Skeletal muscle satellite cell (primary cell): ENCODE results near the genes ADCYAP1 and SMCHD1.

DNA sequence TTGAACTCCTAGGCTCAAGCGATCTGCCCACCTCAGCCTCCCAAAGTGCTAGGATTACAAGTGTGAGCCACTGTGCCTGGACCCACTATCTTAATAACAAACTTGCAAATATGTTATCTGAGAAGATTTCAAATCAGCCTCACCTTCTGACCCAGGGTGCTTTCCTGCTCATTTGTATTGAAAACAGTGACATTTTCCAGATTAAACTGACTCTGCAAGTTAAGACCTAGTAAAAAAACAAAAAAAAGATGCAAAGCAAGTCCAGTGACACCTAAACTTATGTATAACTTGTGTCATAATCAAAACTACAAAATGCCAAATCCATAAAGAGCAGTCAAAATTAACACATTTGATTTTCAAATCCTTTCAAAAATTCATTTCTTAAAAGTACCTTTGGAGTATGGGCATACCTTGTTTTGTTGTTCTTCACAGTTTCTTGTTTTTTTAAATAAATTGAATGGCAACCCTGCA lies 13.7 kb downstream of the THOC1 start:
- CAGE, long polyA plus RNA: no peak

DNA sequence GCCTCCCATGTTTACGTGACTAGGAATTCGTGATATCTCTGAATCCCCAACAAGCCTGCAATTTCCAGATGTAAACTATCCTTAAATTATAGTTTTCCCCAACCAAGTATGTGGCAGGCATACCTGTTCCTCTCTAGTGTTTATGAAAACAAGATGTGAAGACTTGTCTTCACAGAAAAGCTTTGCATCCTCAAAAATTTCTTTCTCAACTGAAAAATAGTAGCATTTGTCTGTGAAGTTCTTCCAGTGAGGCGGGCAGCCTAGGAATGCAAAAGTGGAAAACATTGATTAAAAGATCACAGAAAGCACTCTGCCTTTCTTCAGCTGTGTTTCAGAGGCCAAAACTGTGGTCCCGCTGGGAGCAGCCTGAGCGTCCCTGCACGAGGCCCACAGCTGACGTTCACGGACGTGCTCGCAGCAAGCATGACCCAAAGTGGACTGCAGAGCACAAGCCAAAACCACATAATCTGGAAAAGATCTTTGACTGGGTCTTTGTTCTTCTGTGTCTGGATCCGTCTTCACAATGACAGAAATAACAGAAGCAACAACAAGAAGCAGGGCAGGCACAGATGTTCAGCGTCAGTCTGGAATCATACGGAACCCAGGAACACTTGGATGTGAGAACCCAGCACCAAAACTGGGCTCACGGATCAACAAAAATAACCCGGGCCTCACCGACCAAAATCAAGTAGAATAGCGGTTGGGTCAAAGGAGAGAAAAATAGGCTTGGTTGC lies 65.2 kb upstream of the THOC1 start:
- CAGE, long polyA plus RNA: no peak

DNA sequence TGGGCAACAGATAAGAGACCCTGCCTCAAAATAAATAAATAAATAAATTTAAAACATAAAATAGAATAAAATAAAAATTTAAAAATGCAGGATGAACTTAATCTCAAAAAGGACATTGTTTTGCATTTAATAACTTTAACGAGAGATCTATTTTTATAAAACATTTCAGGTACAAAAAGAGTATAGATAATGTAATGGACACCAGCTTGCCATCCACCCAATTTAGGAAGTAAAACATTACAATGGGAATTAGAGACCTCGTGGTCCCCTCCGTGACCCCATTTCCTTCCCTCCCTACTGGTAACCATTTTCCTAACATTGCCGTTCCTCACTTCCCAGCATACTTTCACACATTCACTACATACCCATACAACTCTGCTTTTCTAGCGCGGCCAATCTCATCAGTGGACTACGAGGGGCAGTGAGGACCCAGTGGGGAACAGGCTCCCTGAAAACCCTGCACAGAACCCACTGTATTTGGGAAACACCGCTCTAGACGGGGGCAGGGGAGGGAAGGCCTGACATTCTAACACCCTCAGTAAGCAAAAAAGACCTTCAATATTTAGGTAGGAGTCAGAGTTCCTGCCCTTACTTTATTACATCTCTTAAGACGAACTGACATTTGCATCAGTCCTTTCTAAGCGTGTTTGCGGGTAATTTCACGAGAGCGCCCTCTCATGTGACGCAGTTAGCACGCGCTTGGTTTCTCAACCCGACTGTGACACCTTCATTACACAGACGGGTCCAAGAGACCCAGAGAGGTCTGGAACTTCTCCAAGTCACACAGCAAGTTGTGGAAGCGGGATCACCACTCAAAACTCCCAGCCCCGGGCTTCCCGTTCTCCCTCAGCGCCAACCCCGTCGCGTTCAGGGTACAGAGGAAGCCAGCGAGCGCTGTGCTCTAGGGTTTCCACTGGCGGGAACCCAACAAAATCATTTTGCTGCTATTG lies 1.0 kb downstream of the ENOSF1 start:
- CAGE, long polyA plus RNA: no peak

DNA sequence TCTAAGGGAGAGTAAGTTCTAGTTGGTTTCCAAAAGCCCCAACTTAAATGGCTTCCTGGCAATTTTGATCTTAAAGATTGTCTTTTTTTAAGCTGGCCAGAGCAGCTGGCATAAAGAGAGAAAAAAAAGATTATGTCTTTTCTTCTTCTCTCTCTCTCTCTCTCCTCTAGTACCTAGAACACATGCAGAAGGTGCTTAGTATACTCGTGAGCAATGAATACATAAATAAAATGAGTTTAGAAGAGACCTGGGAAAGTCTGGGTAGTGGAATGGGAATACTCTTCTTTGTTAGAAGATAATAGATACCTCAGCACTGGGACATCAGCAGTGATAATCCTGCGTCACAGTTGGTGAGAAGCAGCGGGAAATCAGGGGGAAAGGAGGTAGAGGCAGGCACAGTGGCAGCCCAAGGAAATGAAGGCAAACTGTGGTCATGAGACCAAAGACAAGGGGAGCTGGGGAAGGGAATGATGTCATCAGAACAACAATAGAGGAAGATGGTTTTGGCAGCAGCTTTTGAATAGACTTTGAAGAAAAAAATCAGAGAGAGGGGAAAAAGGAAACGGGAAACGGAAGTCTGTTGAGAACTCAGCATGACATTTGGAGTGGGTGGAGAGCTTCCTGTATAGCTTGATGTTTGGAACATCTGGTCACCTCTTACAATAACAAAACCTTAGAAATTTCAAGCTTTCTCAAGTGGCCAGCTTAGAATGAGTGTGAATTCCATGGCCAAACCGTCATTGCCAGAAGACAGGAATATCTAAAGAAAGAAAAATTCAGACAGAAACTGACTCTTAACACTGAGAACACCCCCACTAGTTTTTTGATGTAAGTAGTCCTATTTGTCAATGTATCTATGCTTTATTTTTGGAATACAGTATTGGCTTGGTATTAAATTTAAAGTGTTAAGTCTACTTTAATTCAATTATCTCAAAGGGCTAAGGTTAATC lies 18.3 kb upstream of the YES1 start:
- CAGE, long polyA plus RNA: no peak

DNA sequence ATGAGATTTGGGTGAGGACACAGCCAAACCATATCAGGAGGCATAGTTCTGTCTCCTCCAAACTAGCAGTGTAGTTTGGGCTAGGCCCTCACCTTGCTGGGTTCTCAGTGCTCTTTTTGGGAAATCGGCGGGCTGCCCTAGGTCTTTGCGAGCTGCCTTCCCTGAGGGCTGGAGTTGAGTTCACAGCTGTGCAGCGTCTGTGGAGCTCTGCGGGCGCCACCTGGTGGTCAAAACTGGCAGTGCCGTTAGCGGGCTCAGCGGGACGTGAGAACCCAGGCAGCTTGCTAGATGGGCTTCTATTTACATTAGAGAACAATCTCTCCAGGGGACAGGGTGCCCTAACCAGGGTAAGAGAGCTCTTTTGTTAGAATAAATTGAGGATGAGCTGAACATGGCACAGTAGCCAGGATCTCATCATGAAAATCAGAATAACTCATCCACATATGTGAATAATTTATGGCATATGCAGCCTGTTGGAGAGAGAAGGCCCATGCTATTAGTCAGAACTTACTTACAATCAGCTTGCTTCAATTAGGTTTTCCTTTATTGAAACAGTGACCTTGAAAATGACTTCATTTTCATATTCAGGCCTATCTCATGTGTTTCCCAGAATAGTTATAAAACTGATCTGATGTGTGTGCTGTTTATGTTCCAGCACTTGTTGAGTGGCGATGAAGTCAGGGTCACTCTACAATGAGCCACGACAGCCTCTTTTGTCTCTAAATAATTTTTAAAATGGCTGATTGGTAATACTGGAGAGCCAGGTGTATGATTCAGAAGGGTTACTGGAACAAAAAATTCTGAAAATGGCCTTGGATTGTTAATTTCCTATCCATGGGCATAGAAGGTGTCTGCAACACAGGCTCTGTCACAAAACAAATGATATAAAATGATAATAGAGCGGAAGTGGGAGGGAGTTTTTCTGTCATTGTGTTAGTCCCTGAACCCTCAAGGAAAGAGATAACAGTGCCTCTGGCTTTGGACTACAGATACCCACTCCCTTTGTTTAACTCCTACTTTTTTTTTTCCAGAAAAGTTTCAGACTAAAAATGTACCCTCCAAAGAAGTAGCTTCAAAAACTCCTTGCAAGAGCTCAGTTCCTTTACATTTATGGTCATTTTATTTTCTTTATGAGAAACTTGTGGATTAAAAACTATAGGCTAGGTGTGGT lies 27.6 kb upstream of the YES1 start:
- CAGE, long polyA plus RNA: no peak

DNA sequence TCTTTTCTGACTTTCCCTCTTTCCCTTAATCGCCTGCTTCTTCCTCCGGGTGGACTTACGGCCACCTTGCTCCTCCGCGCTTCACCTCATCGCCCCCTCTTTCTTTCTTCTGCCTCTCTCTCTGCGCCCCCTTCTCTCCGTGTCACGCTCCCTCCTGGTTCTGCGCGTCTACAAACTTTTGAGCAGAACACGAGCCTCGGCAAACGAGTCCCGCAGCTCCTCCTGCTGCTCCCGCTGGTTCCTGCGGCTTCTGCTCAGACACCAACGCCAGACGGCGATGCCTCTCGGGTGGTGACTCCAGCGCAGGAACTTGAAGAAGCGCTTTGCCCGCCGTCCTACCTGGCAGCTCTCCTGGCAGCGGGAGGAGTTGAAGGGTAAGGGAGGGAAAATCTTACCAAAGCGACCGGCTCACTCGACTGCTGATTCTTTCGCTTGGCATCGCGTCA lies at the start of gene ADCYAP1:
Gene ADCYAP1 (plus strand): TSS at position 185 of the 446 bp plus-strand sequence.
- CAGE, long polyA plus RNA: no peak

- CAGE, long polyA plus RNA: no peak
Measured at GRCh38 chr18:985104-985802, 80.6 kb downstream of the ADCYAP1 start.

DNA sequence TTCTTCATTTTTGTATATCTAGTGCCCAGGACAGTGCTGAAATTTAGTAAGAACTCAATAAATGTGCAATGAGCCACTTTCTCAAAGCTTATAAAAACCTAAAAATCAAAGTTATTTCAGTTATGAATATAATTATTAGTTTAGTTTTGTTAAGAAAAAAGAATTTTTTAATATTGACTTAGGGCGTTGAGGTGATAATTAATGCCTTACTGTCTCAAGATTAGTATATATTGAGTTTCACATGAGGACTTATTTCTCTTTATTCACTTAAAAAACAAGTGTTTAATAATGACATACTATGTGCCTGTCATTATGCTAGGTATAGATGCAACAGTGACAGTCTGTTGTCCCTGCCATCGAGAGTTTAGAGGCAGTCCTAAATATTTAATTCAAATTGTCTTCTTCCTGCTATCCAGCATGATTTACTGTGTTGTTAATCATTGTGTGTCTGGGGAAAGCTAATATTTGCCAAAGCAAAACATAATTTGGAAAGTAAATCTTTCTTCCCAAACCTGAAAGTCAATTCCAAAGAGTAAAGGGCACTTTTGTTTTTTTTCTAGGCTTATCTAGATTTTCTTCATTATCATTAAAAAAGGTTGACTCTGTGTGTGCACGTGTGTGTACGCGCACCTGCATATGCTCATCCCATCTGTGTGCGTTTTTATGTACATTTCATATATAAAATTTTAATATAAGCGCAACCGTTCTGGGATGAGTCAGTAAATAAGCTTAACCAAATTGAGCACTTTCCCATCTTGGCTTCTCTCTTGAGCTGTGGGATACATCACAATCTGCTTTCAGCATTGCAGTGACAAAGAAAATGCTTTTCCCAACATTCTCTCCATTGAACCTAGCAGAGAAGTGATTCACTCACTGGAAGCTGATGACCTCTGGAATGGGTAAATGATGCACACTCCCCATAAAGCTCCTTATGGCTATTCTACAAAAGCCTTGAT lies 488.2 kb downstream of the ADCYAP1 start:
- CAGE, long polyA plus RNA: no peak

DNA sequence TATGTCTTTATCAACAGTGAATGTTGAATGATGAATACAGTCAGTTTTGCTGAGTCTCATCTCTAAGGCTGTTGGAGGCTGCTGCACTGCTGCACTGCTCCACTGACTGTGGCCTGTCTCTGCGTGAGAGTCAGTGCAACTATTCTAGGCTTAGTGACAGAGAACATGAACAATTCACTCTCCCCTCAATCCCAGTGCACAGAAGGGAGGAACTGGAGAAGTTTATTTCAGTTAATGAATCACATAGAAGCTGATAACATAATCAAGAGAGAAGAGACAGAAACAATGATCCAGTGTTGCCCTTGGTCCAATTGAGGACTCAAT lies 483.4 kb downstream of the METTL4 start:
- CAGE, long polyA plus RNA: no peak

GRCh38 chr18:2515823-2516742 lies 55.2 kb downstream of the METTL4 start:
- CAGE, long polyA plus RNA: no peak

DNA sequence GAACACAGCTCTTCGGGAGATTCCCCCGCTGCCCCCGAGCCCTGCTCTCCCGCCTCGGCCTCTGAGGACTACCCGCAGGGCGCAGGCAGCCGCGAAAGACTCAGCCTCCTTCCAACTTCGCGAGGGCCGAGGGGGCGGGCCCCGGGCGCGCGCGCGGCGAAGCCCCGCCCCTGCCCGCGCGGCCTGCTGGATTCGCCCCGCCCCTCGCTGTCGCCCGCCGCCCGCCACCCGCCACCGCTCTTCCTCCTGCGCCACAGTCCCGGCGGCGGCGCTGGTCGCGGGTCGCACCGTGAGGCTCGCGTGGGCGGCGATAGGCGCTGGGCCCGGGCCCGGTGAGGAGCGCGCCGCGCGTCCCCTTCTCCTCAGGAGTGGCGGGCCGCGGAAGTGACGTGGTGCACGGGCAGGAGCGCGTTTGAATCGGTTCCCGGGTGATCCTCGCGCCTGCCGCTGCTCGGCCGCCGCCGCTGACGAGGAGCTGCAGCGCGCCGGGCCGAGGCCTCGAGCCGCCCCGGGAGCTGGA lies at the start of gene SMCHD1:
Gene SMCHD1 (plus strand): TSS at position 254 of the 520 bp plus-strand sequence.
- CAGE, long polyA plus RNA: no peak

- CAGE, long polyA plus RNA: no peak
Measured at GRCh38 chr18:2696066-2696977, 40.8 kb downstream of the SMCHD1 start.

DNA sequence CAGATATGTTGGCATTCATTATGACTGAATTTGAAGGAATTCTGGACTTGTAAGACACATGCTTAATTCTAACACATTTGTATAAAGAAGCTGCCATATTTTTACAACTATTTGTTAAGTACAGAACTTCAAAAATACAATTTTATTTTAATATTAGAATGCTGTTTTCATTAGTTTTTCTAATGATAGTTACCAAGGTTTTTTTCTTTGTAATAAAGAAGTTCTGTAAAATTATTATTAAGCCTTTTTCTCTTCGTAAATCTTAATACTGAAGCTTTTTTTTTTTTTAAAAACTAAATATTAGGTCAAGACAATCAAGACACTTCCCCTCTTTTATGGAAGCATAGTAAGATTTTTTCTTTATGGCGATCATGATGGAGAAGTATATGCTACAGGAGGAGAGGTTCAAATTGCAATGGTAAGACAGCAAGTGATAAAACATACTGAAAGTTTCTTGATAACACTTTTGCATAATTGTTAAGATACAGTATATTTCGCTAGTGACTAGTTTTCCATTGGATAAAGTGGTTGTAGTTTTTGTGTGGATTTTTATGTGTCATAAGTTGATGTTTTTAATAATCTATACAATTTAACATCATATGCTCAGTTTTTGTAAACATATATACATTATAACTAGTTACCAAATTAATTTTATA lies 50.0 kb downstream of the SMCHD1 start:
- CAGE, long polyA plus RNA: no peak

- CAGE, long polyA plus RNA: no peak
Measured at GRCh38 chr18:2718868-2719347, 63.4 kb downstream of the SMCHD1 start.

GRCh38 chr18:2730771-2731502 lies 75.4 kb downstream of the SMCHD1 start:
- CAGE, long polyA plus RNA: no peak

GRCh38 chr18:2735066-2735402 lies 79.5 kb downstream of the SMCHD1 start:
- CAGE, long polyA plus RNA: no peak

DNA sequence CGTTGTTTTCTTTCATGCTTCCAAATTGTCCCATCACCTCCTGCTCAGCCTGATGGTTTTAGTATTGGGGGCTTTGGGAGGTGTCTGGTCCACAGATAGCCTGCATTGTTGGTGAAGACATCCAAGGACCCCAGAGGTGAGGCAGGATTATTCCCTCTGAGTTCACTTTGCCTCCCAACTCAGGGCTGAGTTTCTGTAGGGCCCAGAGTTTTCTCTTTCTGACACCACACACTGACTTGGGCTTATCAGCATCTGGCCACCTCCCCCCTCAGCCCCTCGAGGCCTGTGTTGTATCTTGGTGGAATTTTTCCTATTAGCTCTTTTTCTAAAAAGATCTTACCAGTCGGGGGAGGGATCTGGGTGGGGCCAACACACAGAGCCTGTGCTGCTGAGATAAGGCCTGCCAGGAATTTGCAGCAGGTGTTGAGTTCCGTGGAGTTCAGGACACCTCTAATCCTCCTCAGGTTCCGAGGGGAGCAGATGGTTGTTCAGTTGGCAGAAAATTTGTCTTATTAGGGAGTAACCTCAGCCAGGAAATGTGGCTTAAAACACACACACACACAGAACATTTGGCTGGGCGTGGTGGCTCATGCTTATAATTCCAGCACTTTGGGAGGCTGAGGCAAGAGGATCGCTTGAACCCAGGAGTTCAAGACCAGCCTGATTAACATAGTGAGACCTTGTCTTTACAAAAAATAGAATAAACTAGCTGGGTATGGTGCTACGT lies 7.3 kb downstream of the EMILIN2 start:
- CAGE, long polyA plus RNA: no peak

- CAGE, long polyA plus RNA: no peak
Measured at GRCh38 chr18:2874766-2875944, 28.3 kb downstream of the EMILIN2 start.

DNA sequence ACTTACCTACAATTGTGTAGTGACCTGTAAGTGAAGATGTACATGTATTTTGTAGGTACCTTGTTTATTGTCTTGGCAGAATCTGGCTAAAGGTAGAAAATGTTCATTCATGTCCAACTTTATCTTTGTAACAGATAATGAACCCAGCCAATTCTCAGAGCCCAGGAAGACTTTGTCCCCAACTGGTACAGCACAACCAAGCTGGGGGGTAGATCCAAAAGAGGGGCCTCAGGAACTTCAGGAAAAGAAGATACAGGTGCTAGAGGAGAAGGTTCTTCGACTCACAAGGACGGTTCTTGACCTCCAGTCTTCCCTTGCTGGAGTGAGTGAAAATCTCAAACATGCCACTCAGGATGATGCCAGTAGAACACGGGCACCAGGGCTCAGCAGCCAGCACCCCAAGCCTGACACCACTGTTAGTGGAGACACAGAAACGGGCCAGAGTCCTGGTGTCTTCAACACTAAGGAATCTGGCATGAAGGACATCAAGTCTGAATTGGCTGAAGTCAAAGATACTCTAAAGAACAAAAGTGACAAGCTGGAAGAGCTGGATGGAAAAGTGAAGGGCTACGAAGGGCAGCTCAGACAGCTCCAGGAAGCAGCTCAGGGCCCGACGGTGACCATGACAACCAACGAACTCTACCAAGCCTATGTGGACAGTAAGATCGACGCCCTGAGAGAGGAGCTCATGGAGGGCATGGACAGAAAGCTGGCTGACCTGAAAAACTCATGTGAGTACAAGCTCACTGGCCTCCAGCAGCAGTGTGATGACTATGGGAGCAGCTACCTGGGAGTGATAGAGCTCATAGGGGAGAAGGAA lies 43.8 kb downstream of the EMILIN2 start:
- CAGE, long polyA plus RNA: no peak

GRCh38 chr18:2913246-2913955 lies 66.6 kb downstream of the EMILIN2 start:
- CAGE, long polyA plus RNA: no peak